Measurements from ENCODE around the genes R3HDML and KCNS1.

- PRO-cap, 3 experiments, result no peak in any of the 3 experiments
- RAMPAGE, long total RNA, 4 experiments, result no peak in any of the 4 experiments
- RRBS, result no CpG with 5 or more reads among the region's 10 CpGs
These were observed 105.3 kb downstream of the TOX2 start for GRCh38 chr20:44019930-44020403.

GRCh38 chr20:44070091-44070689 lies 116.8 kb downstream of the JPH2 start:
- PRO-cap, 3 experiments, result no peak in any of the 3 experiments
- RAMPAGE, long total RNA, 4 experiments, result no peak in any of the 4 experiments
- RRBS, result no CpG with 5 or more reads among the region's 13 CpGs

- PRO-cap, 3 experiments, result no peak in any of the 3 experiments
- RAMPAGE, long total RNA, 4 experiments, result no peak in any of the 4 experiments
- RRBS, result no CpG with 5 or more reads among the region's 12 CpGs
These were observed 44.6 kb downstream of the JPH2 start for GRCh38 chr20:44142332-44142766.

GRCh38 chr20:44187809-44188410 lies 922 bp upstream of the JPH2 start:
- PRO-cap, 3 experiments, result peak in 1 of 3 experiments; most common minus-strand start chr20:44187951 (in 1)
- RAMPAGE, long total RNA, 4 experiments, result no peak in any of the 4 experiments
- RRBS, result no CpG with 5 or more reads among the region's 6 CpGs

- PRO-cap, 3 experiments, result no peak in any of the 3 experiments
- RAMPAGE, long total RNA, 4 experiments, result no peak in any of the 4 experiments
- RRBS, result no CpG with 5 or more reads among the region's 3 CpGs
These were observed 3.3 kb downstream of the OSER1 start for GRCh38 chr20:44207163-44207765.

- PRO-cap, 3 experiments, result no peak in any of the 3 experiments
- RAMPAGE, long total RNA, 4 experiments, result no peak in any of the 4 experiments
- RRBS, result 100% methylated on average over 4 of the region's 10 CpGs
These were observed at the start of gene R3HDML for GRCh38 chr20:44336883-44337288. R3HDML (plus strand) TSS chr20:44337043.

GRCh38 chr20:44401451-44402031 lies 46.0 kb downstream of the HNF4A start:
- PRO-cap, 3 experiments, result no peak in any of the 3 experiments
- RAMPAGE, long total RNA, 4 experiments, result no peak in any of the 4 experiments
- RRBS, result no CpG with 5 or more reads among the region's 12 CpGs

DNA sequence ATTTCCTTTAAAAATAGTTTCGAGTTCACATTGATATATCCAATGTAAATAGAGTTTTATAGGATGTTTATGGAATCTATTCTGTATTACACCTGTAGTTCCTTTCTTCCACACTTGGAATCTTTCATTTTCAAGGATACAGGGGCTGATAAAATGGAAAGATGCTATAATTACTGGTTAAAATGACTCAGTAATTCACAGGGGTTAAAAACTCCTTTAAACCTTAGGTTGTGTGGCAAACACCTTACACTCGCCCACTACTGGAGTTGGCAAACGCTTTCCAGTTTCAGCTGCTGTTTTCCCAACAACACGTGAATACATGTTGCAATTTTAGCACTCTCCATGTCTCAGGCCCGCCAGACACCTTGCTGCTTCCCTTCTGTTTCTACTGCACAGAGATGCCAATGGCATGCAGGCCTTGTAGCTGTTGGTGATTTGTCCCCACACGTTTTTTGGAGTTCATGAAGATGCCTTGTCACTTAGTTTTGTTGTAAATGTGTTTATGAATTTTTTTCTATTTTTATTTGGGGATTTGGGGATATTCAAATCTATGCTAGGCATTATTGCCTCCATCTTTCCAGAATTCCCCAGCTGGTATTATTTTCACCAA lies 5.4 kb upstream of the TTPAL start:
- PRO-cap, 3 experiments, result no peak in any of the 3 experiments
- RAMPAGE, long total RNA, 4 experiments, result no peak in any of the 4 experiments
- RRBS, result no CpG with 5 or more reads among the region's 6 CpGs

DNA sequence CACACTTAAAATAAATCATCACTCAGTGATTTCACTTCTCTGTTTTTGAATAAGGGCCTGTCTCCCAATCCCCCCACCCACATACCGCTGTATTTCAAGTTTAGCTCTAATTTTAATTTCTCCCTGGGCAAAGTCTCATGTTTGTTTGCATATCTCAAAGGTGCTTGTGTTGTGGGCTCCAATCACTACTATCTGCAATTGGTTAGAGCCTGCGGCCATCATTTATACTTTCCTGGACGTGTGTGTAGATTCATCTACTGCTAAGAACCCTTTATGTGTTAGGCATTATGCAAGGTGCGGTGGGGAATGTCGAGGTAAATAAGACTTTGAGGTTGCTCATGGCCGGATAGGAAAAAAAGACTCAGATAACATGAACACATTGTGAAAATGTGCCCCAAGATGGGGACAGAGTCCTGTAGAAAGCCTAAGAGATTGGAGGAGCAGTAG lies 5.3 kb downstream of the PKIG start:
- PRO-cap, 3 experiments, result no peak in any of the 3 experiments
- RAMPAGE, long total RNA, 4 experiments, result no peak in any of the 4 experiments
- RRBS, result no CpG with 5 or more reads among the region's 6 CpGs

DNA sequence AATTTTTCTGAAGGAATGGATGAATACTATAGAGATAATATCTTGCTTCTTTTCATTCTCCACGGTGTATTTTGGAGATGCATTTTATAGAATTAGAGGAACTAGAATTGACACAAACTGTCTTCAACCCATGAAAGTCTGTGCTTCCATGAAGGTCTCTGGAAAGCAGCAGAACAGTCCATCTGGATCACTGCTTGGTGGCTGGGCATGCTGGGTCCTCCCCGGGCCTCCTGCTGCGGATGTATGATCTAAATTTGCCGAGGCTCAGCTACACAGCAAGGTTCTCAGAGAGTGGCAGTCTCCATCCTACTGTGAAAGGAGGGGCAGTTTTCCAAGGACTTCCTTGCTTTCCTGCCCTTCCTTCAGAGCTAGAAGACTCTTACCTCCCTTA lies 15.1 kb downstream of the PKIG start:
- PRO-cap, 3 experiments, result peak in 3 of 3 experiments; most common plus-strand start position 254 of the sequence (in 1); most common minus-strand start position 245 of the sequence (in 3)
- RAMPAGE, long total RNA, 4 experiments, result no peak in any of the 4 experiments
- RRBS, result no CpG with 5 or more reads among the region's 4 CpGs

GRCh38 chr20:44597937-44598407 lies 15.6 kb downstream of the PKIG start:
- PRO-cap, 3 experiments, result no peak in any of the 3 experiments
- RAMPAGE, long total RNA, 4 experiments, result no peak in any of the 4 experiments
- RRBS, result no CpG with 5 or more reads among the region's 7 CpGs

- PRO-cap, 3 experiments, result no peak in any of the 3 experiments
- RAMPAGE, long total RNA, 4 experiments, result no peak in any of the 4 experiments
- RRBS, result 27% methylated on average over 8 of the region's 21 CpGs
These were observed 433 bp downstream of the ADA start for GRCh38 chr20:44651038-44651494.

DNA sequence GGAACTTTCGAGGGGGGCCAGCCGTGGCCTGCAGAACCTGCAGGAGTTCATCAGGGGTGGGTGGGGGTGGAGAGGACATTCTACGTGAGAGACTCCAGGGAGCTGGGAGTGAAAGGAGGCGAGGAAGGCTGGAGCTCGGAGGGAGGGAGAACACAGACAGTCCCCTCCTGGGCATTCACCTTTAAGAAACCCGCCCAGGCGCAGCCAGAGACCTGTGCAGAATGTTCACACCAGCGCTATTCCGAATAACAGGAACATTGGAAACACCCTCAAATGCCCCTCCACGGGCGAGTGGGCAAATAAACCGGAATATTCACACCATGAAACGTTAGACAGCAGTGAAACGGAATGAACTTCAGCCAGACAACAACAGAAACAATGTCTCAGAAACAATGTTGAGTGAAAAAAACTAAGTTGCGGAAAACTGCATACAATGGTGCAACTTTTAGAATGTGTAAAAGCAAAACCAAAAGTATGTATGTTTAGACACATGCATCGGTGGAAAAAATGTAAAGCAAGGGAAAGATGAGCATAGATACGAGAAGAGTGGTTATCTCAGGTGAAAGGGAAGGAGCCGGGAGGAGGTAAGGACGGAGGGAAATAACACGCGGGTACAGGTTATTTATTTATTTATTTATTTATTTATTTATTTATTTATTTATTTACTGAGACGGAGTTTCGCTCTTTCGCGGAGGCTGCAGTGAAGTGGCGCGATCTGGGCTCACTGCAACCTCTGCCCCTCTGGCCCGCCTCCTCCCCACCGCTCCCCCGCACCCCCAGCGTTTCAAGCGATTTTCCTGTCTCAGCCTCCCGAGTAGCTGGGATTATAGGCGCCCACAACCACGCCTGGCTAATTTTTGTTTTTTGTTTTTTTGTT lies 856 bp upstream of the ADA start:
- PRO-cap, 3 experiments, result peak in 3 of 3 experiments; most common plus-strand start position 78 of the sequence (in 1); most common minus-strand start position 707 of the sequence (in 3)
- RAMPAGE, long total RNA, 4 experiments, result no peak in any of the 4 experiments
- RRBS, result no CpG with 5 or more reads among the region's 35 CpGs

DNA sequence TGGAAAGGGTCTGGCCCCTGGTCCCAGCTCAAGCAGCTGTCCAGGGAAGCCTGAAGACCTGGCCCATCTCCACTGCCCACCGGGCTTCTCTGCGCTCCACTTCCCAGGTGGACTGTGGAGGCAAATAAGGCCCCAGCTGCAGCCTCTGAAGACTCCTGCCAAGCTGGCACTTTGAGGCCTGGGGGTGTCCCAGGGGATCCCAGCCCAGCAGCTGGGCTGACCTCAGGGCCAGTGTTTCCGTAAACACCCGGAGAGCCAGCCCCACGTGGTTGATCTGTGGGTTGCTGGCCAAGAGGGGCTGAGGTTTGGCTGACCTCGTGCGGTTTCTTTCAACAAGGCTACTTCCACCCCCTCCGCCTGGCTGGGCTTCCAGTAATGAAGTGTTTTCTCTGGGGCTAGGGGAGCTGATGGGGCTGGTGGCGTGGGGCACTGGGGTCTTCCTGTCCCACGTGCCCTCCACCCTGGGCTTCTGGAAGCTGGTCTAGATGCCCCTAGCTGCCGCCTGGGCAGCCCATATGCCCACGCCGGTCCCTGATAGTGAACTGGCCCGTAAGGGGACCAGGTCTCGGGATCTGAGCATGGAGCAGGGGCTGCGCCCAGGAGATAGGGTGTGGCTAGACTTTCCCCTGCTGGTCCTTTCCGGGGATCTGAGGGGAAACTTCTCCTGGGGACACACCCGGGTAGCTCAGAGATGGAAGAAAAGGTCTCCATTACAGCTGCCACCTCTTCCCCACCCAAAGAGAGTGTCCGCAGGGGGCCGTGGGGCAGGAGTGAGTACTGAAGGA lies 12.2 kb upstream of the CCN5 start:
- PRO-cap, 3 experiments, result peak in 2 of 3 experiments; most common plus-strand start position 372 of the sequence (in 1); most common minus-strand start position 165 of the sequence (in 1)
- RAMPAGE, long total RNA, 4 experiments, result no peak in any of the 4 experiments
- RRBS, result 79% methylated on average over 3 of the region's 20 CpGs

DNA sequence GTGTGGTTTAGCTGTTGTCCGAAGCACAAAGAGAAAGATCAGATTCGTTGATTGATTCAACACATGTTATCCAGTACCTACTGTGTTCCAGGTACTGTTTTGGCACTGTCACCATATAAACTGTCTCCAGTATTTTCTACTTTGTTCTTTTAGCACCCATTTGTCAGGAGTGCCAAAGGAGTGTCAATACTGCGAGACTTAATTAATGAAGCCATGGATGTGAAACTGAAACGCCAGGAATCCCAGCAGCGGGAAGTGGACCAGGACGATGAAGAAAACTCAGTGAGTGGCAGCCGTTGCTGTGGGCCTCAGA lies 33.9 kb downstream of the STK4 start:
- PRO-cap, 3 experiments, result no peak in any of the 3 experiments
- RAMPAGE, long total RNA, 4 experiments, result start-site peak on the plus strand in 2 of 4 experiments, centred at positions 186 to 189 of the sequence, 24 to 25 reads per replicate
- RRBS, result no CpG with 5 or more reads among the region's 7 CpGs

DNA sequence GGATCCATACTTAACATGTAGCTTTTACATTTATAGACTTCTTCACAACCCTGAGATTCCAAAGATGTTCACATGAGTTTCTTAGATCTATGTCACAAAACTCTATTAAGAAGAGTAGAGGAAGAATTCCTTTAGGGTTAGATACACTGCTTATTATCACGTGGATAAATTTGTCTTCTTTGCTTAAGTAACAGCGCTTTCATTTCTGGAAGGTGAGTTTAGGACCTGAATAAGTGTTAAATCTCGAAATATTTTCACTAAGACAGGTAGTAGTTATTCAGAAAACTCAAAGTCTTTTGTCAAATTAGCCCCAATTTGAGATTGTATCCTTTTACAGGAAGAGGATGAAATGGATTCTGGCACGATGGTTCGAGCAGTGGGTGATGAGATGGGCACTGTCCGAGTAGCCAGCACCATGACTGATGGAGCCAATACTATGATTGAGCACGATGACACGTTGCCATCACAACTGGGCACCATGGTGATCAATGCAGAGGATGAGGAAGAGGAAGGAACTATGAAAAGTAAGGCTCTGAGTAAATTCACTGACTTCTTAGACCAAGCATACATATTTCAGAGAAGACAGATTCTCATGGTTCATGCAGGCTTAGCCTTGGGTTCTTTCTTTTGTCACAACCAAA lies 34.6 kb downstream of the STK4 start:
- PRO-cap, 3 experiments, result no peak in any of the 3 experiments
- RAMPAGE, long total RNA, 4 experiments, result no peak in any of the 4 experiments
- RRBS, result no CpG with 5 or more reads among the region's 8 CpGs

DNA sequence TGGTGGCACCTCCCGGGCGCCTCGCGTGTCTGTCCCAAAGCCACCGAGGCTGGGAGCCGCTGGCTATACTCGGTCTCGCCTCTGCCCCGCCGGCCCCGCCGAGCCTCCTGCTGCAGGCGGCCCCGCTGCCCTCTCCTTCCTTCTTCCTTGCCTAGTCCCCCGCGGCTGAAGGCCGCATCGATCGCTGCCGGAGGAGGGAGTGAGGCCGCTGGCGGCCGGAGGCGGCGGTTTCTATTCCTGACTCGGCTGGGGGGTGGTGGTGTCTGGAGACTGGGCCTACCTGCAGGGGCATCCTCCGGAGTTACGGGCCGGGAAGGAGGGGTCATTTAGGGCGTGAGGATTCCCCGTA lies at the start of gene KCNS1:
TSS of gene KCNS1 (minus strand) at position 204 of the 349 bp plus-strand sequence.
- PRO-cap, 3 experiments, result no peak in any of the 3 experiments
- RAMPAGE, long total RNA, 4 experiments, result no peak in any of the 4 experiments
- RRBS, result 5% methylated on average over 25 of the region's 31 CpGs

GRCh38 chr20:45346728-45346958 lies 1.6 kb downstream of the SDC4 start:
- PRO-cap, 3 experiments, result no peak in any of the 3 experiments
- RAMPAGE, long total RNA, 4 experiments, result no peak in any of the 4 experiments
- RRBS, result no CpG with 5 or more reads among the region's 2 CpGs

DNA sequence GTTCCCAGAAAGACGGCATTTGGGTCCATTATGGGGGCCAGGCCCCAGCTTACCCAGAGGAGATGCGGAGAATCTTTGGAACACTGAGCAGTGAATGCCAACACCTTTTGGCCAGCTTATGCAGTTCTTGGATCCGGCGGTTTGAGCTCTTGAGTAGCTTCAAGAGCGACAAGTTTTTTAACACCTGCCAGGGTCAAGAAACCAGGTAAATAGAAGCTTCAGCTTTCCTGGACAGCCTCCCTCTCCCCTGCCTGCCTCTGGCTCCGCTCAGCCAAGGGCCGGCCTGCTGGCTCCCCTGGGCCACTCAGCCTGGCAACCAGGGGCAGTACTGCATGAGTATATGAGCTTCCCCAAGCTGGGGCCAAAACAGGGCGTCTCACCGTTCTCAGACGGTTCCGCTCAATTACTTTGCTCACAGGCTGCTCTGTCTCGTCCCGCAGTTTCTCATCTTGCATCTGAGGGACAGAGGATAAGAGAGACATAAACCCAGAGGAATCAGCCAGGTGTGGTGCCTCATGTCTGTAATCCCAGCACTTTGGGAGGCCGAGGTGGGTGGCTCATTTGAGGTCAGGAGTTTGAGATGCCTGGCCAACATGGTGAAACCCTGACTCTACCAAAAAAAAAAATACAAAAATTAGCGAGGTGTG lies 843 bp downstream of the TP53TG5 start:
- PRO-cap, 3 experiments, result no peak in any of the 3 experiments
- RAMPAGE, long total RNA, 4 experiments, result no peak in any of the 4 experiments
- RRBS, result no CpG with 5 or more reads among the region's 15 CpGs

DNA sequence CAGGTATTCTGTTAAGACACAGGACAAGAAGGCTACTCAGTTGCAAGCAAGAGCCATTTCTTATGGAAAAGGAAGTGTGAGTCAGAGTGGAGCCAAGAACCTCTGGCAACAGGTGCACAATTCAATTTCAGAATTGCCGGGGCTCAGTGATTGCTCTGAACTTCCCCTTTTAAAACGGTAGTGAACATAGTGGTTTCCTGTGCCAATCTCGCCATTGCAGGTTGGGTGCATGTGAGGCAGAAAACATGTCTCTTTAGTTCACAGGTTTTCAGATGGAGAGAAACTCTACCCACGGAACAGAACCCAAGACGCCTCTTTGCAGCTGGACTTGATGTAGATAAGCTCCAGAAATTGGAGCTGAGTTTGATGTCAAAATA lies 16.4 kb downstream of the PIGT start:
- PRO-cap, 3 experiments, result no peak in any of the 3 experiments
- RAMPAGE, long total RNA, 4 experiments, result no peak in any of the 4 experiments
- RRBS, result no CpG with 5 or more reads among the region's 5 CpGs

Data from adrenal gland (tissue), 7 donors.